Left lobe of liver (tissue), 1 donor: Measurements from ENCODE around the genes SECISBP2L and SPPL2A.

GRCh38 chr15:48925511-48926329 lies 38.0 kb downstream of the SHC4 start:
- PRO-cap = no peak

DNA sequence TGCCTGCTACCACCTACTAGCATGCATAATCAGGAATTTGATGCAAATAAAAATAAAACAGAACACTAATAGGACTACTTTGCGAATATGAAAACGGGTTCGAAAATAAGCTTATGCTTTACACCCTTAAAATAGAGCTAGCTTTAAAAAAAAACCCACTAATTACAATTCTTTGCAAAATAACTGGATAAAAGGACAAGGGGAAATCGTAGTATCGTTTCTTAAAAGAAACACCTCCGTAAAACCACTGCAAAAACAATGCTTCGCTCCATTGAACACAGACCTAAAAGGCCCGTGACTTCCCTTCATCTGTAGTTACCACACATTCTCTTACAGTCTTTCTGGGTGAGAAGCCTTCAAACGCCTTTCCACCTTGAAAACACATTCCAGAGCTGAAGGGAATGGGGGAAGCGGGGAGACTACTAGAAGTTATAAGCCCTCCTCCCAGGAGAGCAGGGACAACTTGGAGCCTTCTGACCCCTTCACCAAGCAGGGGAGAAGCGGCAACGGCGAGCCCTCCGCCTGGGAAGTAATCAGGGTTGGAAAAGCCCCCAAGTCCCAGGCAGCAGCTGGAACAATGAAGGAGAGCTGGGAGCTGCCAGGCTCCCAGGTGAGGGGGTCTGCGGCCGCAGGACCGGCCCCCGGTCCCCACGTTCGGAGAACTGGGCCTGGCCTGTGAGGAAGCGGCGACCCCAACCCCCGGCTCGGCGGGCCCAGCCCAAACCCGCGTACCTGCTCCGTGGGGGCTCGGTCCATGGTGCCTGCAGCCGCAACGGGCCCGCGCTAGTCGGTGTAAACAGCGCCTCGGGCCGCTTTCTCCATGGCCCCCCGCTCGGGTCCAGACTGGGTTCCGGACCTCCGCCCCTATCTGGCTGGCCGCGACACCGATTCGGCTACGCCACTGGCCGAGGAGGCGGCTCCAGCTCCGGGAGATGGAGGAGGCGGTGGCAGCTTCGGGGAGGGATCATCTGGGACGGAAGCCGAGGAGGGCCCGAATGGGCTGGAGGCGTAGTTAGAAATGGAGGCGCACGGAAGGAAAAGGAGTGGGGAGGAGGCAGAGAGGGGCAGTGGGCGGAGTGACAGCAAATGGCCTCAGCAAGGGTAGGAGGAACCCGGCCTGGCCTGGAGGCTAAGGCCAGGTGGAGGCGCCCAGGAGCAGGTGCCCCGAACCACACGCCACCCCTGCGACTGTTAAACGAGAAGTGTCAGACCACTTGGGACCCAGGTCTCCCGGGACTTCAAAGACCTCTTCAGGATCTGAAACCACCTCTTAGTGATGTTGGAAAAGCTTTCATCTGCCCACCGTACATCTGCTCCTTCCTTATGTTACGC lies at the start of gene SECISBP2L:
SECISBP2L (minus strand) TSS at position 903 of the 1,332 bp plus-strand sequence.
- PRO-cap = bidirectional peak, plus-strand start at position 1,132 of the sequence, minus-strand start at position 903 of the sequence

DNA sequence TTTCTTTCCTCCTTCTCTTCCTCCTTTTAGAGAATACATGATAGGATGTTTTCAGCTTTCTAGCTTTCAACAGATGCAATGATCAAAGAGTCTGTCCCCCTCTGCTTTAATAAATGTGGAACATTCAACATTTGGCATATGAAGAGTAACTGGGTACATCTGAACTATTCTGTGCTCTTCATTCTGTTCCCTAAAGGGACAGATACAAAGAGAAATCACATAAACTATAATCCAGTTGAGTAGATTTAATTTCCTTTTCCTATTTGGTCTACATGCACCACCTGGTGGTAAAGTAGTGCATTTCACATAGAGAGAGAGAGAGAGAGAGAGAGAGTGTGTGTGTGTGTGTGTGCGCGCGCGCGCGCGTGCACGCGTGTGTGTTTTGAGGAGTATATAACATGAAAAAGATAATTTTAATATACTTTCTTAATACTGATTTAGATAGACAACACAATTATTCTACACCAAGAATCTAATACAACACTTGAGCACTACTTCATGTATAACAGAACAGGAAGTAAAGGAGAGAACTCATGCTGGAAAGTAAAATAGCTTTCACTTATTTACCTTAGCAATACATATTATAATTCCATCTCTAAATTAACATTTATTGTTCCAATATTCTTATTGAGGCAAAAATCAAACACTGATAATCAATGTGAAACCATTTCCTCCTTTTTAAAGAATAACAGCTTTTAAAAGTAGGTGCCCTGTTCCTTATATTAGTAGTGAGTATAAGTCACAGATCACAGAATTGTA lies 1.1 kb upstream of the FGF7 start:
- PRO-cap = no peak

DNA sequence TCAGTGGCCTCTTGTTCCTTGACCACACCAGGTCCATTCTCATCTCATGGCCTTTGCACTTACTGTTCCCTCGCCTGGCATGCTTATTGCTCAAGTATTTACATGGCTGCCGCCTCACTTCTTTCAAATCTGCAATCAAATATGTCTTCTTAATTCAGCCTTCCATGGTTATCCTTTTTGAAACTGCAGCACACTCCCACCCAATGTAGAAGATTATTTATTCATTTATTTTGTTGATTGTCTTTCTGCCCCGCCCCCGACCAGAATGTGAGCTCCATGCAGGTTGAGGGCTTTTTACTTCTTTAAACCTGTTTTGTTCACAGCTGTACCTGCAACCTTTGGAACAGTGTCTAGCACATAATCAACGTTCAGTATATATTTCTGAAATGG lies 30.6 kb downstream of the ATP8B4 start:
- PRO-cap = unidirectional peak, minus-strand start at position 291 of the sequence

GRCh38 chr15:50095837-50096366 lies 23.1 kb downstream of the ATP8B4 start:
- PRO-cap = no peak

DNA sequence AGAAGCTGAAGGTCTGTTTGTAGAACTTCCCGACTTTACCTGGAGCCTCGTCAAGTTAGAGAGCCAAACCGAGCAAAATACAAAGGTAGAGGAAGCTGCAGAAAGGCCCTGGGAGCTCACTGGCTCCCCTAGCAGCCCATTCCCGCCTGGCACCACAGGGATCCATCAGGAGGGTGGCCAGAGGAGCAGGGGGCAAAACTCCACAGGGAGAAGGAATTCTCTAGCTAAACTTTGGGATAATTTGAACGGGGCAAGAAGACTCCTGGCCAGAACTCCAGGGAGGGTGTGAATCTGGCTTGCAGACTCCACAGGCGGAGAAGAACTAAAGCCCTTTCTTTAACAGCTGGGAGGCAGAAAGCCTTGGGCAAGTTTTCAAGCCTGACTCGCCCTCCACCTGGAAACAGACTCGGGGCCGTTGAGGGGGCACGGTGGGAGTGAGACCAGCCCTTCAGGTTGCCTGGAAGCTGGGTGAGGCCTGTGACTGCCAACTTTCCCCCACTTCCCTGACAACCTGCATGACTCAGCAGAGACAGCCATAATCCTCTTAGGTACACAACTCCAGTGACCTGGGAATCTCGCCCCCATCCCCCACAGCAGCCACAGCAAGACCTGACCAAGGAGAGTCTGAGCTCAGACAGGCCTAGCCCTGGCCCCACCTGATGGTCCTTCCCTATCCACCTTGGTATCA lies 28.5 kb downstream of the SLC27A2 start:
- PRO-cap = no peak

DNA sequence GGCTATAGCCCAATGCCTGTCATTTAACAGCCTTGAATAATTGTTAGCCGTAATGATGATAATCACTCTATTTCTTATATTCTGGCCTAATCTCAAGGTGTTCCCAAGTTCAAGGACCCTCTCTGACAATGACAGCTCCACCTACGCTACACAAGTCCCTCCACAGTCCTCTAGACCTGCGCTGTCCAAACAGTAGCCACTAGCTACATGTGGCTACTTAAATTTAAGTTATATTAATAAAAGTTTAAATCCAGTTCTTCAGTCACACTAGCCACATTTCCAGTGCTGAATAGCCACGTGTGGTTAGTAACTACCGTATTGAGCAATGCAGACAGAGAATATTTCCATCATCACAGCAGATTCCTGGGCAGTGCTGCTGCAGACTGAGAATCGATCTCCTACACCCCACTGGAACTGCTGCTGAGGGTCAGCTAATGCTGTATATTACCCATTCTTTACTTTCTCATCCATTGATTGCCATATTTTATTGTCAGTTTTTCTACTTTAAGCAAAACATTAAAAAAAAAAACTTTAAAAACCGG lies 41.0 kb downstream of the HDC start:
- PRO-cap = bidirectional peak, plus-strand start at position 370 of the sequence, minus-strand start at position 284 of the sequence

- PRO-cap = bidirectional peak, plus-strand start at chr15:50238544, minus-strand start at chr15:50238326
Observed at GRCh38 chr15:50238024-50238467, 27.5 kb downstream of the HDC start.

DNA sequence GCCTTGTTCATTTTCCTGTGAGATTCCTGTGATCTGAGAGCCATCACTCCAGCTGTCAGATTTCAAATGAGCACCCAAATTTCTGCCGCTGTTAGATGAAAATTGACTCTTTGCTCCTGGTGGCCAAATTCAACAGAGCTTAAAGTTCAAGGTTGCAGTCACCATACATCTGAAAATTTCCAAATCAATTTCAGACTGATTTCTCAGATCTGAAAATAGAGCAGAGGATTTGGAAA lies 16.6 kb downstream of the HDC start:
- PRO-cap = unidirectional peak, minus-strand start at position 68 of the sequence

DNA sequence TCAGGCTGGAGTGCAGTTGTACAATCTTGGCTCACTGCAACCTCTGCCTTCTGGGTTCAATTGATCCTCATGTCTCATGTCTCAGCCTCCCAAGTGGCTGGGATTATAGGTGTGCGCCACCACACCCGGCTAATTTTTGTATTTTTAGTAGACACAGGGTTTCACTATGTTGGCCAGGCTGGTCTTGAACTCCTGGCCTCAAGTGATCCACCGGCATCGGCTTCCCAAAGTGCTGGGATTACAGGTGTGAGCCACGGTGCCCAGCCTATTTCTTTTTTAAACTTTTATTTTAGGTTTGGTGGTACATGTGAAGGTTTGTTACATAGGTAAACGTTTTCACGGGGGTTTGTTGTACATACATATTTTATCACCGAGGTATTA lies 44.1 kb downstream of the USP8 start:
- PRO-cap = no peak

DNA sequence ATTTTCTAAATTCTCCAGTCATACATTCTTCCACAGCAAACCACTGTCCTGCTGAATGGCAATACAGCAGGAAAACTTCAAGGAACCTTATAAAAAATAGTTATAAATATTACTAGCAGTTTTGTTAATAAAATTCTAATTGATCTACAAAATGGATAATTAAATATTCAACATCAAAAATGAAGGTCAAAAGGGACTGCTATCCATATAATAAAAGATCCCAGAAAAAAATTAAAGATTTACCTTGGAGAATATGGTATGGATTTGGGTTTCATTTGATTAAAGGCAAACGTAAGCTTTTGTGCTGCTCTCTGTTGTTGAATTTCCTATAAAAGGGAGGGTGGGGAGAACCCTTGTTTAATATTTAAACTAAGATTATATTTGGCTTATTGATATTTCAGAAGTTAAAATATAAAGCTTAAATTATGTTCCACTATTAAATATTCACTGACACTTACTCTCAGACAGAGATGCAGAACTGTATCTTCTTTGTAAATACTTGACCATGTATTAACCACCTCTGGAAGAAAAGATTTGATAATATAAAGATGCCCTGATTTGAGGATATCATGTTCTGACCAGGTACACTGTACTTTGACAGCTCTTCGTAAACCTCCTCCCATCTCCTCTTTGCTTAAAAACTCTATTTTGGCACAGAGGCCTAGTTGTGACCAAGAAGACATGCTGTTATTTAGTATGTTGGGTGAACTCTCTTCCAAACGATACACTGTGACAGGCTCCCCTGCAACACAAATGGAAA lies 28.1 kb upstream of the USP50 start:
- PRO-cap = no peak

- PRO-cap = bidirectional peak, plus-strand start at chr15:50765332, minus-strand start at chr15:50765233; bidirectional peak, plus-strand start at chr15:50765488, minus-strand start at chr15:50765391; bidirectional peak, plus-strand start at chr15:50765735, minus-strand start at chr15:50765707
Observed at GRCh38 chr15:50765074-50766346, at the start of gene SPPL2A. SPPL2A (minus strand) TSS chr15:50765706.

GRCh38 chr15:51092507-51092993 lies 2.2 kb downstream of the TNFAIP8L3 start:
- PRO-cap = no peak

DNA sequence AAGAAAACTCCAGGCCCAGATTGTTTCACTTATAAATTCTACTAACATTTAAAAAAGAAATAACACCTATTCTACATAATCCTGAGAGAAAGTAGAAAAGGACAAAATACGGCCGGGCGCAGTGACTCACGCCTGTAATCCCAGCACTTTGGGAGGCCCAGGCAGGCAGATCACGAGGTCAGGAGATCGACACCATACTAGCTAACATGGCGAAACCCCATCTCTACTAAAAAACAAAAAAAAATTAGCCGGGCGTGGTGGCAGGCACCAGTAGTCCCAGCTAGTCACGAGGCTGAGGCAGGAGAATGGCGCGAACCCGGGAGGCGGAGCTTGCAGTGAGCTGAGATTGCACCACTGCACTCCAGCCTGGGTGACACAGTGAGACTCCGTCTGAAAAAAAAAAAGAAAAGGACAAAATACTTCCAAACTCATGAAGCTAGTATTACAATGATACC lies 19.1 kb downstream of the DMXL2 start:
- PRO-cap = no peak

DNA sequence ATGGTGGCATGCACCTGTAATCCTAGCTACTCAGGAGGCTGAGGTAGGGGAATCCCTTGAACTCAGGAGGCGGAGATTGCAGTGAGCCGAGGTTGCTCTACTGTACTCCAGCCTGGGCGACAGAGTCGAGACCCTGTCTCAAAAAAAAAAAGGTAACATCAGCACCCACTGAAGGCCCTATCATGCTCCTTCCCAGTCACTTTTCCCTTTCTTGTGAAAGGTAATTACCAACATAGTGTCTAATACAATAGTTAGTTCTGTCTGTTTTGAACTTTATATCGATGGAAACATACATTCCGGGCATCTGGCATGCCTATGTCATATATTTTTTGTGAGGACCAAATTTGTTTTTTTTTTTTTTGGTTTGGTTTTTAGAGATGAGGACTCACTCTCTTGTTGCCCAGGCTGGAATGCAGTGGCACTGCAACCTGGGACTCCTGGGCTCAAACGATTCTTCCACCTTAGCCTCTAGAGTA lies 42.8 kb downstream of the TMOD3 start:
- PRO-cap = no peak

DNA sequence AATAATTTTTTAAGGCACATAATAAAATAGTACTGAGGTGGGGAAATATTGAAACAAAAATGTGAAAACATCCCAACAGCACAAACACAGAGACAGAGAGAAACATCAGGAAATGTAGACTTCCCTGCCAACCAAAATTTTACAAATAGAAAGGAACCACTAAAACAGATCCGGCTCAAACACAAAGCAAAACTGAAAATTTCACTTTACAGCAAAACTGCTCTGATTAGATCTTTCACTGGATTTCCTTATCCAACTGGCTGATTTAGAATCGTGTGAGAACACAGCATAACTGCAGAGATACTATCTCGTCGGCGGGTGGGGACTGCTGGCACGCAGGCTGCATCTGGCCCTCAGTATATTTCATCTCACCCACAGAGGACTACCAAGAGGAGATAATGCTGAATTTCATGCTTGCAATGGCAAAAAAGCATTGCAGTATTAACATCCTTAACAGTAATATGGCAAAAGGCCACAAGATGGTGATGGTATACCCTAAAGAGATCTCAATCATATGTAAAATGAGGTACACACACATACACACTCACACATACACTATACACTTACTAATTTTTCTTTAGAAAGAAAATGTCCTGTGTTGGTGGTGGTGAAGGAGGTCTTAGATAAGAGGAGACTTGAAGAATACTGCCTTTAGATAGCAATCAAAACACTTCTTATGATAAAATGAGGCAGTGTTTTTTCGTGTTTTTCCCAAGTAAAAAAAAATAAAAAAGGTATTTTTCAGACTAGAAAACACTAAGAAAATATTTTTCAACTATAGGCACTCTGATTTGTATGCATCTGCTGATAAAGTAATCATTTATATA lies 10.6 kb upstream of the LEO1 start:
- PRO-cap = no peak

DNA sequence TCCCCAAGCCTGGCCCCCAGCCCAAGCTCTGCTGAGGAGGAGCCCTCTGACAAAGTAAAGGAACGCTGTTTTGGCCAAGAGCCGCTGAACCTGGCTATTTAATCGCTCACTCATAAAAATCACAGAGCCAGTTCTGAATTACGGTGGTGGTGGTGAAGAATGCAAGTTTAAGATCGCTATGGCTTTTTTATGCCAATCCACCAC lies 12.3 kb downstream of the GNB5 start:
- PRO-cap = no peak

DNA sequence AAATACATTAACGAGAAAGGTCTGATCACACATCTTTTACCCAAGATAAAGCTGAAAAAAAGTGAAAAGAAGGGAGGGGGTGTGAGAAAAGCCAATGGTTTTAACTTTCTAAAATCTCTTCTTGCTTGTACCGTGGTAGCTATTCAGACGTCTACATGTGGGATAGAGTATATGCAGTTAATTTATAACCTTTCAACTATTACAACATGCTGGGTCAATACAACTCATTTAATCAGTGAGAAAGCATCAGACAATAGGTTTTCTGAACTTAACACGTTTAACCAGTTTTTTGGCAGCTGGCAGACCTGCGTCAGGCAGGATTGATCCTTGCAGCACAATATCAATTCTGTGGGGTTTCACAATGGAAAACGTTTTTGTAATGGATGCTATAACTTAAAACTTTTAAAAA lies 6.5 kb downstream of the GNB5 start:
- PRO-cap = bidirectional peak, plus-strand start at position 284 of the sequence, minus-strand start at position 155 of the sequence

DNA sequence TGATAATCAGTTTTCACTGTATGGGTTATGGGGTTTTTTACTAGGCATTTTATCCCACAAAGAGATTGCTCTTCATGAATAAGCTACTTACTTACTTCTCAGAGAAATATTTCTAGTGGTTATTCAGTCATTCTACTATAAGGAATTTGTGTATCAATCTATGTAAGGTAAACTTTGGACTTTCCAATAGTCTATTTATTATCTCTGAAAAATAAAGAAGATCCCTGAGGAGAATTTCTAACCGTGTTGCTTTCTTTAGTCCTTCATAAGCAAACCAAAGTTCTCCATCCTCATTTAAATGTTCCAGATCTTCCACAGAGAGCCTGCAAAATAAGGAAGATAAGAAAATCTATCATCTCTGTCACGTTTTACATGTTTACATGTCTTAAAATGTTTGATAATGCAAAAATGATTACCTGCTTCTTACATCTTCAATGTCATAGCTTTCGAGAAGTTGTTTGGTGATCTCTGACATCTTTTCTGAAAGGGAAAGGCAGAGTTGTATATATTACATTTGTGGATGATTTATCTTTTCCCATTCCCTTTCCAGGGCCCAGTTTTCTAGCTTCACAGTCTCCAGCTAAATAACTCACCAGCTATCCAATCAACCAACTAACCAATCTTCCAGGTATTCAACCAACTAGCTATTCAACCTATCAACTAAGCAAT lies 33.6 kb upstream of the GNB5 start:
- PRO-cap = no peak

- PRO-cap = no peak
Observed at GRCh38 chr15:52239494-52240222, 48.5 kb upstream of the GNB5 start.